Cardiac muscle cell (in vitro differentiated cells and primary cell): ENCODE data around the genes PHLDA2 and CARS1.

DNA sequence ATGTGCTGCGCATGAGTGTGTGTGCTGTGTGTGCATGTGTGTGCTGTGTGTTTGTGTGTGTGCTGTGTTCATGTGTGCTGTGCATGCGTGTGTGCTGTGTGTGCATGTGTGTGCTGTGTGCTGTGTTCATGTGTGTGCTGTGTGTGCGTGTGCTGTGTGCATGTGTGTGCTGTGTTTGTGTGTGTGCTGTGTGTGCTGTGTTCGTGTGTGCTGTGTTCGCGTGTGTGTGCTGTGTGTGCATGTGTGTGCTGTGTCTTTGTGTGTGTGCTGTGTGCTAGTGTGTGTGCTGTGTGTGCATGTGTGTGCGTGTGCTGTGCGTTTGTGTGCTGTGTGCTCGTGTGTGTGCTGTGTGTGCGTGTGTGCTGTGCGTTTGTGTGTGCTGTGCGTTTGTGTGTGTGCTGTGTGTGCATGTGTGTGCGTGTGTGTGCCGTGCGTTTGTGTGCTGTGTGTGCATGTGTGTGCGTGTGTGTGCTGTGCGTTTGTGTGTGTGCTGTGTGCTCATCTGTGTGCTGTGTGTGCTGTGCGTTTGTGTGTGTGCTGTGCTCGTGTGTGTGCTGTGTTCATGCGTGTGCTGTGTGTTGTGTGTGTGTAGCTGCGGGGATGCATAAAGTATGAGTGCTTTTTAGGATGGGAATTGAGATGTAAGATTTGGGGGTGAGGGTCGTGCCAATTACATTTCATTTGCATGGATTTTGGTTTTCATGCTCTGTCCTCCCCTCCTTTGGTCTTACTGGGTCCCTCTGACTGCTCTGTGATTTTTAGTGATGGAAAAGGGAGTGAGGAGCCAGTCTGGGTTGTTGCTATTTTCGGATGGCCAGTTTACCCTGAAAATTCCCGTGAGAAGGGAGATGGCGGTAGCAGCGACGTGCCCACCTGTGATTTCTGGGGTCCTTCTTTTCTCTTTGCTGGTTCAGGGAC is 7.4 kb downstream of the IGF2 start:
- RAMPAGE, long total RNA = no peak
- RRBS = no CpG with 5 or more reads among the region's 27 CpGs

GRCh38 chr11:2210859-2211691 is 39.5 kb upstream of the TH start:
- RAMPAGE, long total RNA = no peak
- RRBS = 52% methylated on average over 2 of the region's 21 CpGs

- RAMPAGE, long total RNA = no peak
- RRBS = 2% methylated on average over 28 of the region's 119 CpGs
Measured at GRCh38 chr11:2268745-2269846, 1.3 kb downstream of the ASCL2 start.

GRCh38 chr11:2375084-2375944 is 1.8 kb upstream of the CD81 start:
- RAMPAGE, long total RNA = no peak
- RRBS = no CpG with 5 or more reads among the region's 10 CpGs

DNA sequence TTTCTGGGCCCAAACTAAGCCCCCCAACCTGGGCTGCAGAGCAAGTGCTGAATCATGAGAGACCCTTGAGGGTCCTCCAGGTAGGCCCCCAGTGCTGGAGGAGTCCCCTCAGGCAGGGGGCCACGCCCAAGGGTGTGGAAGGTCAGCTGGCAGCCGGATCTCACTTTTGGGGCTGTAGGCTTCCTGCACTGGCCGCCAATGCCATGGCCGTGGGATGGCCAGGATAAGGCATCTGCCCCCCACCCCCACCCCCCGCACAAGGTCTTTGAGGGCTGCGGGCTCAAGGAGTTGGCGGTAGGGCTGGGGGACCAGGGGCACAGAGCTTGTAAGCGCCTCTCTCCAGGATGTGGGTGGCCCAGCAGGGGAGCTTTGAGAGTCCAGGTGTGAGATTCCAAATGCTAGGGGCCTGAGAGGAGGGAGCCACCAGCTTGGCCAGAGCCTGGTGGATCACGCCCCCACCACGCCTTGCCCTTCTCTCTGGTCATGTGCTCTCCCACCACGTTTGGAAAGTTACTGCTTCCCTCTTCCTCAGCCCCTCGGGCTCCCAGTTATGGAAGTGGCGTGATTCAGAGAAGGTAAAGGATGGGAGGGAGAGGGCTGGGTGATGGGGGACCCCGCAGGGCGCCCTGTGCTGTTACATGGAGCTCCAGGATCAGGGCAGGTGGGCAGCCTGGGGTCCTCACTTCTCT is 5.0 kb downstream of the CD81 start:
- RAMPAGE, long total RNA = no peak
- RRBS = no CpG with 5 or more reads among the region's 15 CpGs

DNA sequence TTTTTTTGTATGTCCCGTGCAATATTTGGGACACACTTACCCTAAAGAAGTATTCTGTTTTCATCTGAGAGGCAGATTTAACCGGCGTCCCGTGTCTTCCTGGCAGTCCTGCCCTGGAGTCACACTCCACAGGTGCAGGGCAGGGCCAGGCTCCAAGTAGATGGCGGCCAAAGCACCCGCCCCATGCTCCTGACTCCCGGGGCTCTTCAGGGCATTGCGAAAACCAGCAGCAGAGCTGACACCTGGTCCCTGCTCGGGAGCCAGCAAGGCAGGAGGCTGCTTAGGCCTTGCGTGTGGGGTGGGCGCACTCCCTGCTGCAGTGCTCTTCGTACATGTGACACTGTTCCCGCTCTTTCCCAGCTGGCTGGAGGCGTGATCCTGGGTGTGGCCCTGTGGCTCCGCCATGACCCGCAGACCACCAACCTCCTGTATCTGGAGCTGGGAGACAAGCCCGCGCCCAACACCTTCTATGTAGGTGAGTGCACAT is 10.5 kb upstream of the TSSC4 start:
- RAMPAGE, long total RNA = no peak
- RRBS = 73% methylated on average over 6 of the region's 18 CpGs

DNA sequence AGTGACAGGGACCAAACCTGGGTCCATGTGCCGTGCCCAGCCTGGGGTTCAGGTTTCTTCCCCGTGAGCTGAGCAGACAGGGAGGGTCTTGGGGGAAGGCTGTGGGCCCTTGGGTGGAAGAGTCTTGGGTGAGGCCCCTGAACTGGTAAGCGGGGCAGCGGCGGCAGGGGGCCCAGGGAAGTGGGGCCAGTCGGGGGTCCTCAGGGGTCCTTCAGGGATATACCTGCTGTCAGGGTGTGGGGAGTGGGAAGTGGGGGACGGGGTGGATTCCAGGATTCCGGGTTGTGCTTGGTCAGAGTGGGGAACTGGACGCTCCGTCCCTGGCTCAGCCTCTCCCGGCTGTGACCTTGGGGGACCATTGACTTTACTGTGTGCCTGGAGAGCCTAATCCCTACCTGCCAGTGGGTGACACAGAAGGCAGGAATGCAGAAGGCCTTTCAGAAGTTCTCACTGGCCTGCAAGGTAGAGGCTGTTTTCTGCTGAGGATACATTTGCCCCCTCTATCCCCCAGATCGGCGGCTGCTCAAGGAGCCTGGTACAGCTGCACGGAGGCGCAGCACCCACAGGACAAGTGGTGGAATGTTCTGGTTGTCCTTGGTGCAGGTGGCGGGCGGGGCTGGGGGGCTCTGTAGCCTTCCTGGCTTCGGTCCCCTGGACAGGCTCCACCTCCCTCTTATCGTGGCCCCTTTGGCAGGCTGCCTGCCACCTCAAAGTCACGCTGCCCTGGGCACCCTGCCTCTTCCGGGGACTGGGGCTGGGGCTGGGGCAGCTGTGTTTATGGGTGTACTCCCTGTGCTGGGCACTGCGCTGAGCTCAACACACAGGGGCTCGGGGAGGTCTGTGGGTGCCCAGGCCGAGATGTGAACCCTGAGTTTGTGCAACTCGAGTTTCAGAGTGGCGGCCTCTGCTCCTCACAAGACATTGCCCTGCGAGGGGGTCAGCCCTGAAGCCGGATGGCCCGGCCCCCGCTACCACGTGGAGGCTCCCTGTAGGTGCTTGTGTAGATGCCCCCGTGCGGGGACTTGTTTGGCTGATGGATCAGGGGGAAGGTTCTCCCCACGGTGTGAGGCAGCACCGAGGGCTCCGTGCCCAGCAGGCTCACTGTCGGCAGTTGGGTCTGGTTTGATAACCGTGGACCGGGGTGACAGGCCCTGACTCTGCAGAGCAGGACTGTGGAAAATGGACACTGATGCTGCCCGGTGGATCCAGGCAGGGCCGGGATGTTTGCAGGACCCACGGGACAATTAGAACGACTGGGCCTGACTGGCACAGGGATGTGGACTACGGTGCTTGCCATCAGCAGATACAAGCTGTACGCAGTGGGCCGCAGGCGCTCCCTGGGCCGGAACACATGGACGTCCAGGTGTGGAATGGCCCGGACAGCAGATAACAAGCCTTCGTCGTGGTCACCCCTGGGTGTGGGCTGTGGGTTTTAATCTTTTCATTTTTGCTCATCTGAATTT is 18.6 kb downstream of the KCNQ1 start:
- RAMPAGE, long total RNA = no peak
- RRBS = 75% methylated on average over 6 of the region's 52 CpGs

- RAMPAGE, long total RNA = no peak
- RRBS = no CpG with 5 or more reads among the region's 3 CpGs
Measured at GRCh38 chr11:2662945-2663684, 218.3 kb downstream of the KCNQ1 start.

DNA sequence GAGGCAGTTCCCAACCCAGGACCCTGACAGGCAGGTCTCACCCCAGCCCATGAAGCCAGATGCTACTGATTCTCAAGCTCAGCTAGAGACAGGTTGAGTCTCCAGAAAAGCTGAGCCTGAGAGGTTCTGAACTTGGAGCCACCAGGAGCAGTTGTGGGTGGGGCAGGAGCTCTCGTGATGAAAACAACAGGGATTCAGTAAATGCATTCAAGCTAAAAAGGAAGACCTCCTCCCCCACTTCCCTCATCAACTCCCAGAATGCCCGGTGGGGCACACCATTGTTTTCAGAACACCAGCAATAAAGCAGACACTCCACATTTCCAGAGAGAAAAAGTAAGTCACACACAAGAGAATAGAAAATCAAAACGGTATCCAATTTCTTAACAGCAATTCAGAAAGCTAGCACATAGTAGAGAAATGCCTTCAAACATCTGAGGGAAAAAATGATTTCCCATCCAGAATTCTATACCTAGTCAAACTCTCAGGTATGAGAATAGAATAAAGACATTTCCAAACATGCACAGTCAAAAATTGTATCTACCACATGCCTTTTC is 56.9 kb downstream of the CDKN1C start:
- RAMPAGE, long total RNA = no peak
- RRBS = no CpG with 5 or more reads among the region's 3 CpGs

GRCh38 chr11:2862069-2863358 is 23.1 kb downstream of the CDKN1C start:
- RAMPAGE, long total RNA = no peak
- RRBS = 15% methylated on average over 45 of the region's 117 CpGs

DNA sequence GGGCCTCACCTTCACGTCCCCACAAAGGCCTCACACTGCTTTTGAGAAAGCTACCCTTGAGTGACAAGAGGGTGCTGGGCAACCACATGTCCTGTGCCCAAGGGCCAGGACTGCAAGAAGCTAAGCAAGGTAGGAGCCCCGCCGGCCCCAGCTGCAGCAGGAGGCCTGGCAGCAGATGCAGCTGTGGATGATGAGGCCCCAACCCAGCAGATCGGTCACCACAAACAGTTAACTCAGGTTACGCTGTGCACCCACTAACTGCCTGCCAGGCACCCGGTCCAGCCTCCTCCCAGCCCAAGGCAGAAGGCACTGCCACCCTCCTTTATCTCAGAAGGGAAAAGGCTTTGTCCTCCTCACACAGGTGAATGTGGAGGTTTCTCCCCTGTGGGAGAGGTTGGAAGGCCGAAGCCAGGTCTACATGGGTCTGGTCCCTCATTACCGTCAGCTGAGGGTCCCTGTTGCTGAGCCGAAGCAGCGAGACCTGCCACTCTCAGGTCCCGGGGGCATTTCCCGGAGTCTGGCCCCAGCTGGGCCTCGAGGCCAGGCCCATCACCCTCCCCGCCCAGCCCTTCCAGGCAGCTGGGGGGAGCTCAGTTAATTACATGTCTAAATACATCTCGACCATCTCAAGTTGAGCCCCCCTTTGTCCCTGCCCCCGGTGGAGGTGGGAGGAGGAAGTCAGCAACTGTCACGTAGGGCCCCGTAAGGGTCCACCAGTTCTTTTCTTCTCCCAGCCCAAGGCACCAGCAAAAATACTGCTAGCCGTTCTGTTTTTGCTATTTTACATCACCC is 3.8 kb downstream of the CDKN1C start:
- RAMPAGE, long total RNA = no peak
- RRBS = no CpG with 5 or more reads among the region's 19 CpGs

GRCh38 chr11:2898330-2899339 is 3.4 kb upstream of the SLC22A18 start:
- RAMPAGE, long total RNA = no peak
- RRBS = no CpG with 5 or more reads among the region's 17 CpGs

DNA sequence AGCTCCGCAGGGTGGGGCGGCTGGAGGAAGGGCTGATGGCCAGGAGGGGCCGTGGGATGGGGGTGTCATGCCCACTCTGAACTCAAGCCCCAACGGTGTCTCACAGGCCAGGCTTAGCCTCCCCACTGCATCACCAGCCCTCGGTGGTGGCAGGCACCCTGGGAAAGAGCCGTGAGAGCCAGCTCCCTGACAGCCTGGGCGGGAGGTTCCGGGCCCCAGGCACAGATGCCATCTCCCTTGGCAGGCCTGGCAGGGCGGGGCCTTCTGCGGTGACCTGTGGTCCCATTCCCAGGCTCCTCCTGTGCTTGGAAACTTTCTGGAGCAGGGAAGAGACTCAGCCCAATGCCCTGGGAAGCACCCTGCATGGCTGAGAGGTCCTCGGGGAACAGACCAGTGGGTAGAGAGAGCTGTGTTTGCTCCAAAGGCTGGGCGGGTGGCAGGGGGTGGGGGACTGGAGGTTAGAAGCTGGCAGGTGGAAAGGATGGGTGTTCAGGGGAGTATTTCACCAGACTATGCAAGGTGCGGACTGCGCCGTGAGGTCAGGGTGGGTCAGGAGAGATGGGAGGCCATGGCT is 4.8 kb downstream of the PHLDA2 start:
- RAMPAGE, long total RNA = no peak
- RRBS = no CpG with 5 or more reads among the region's 15 CpGs

DNA sequence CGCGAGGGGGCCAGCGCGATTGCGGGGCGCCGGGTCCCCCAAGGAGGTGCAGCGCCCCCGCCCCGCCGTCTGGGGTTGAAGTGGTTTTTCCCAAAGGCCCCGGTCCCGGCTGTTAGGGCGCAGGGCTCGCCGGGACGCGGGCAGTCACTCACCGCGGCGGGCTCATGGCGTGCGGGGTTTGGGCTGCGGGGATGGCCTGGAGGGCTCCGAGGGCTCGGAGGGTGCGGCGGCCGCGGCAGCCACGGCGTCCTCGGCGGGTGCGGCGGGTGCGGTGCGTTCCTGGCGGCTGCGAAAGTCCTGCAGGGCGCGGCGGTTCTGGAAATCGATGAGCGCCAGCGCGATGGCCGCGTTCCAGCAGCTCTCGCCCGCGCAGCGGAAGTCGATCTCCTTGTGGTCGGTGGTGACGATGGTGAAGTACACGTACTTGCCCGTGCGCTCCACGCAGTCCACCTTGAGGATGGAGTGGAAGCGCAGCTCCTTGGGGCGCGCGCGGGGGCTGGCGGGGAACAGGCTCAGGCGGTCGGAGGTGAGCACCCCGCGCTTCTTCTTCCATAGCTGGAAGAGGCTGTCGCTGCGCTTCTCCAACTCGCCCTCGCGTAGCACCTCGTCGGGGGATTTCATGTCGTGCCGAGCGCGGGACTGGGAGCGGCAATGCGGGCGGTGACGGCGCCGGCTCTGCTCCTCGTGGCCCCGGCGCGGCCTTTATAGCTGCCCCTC is at the start of gene PHLDA2:
PHLDA2 (minus strand) TSS at position 677 of the 717 bp plus-strand sequence.
- RAMPAGE, long total RNA = no peak
- RRBS = 3% methylated on average over 15 of the region's 91 CpGs

DNA sequence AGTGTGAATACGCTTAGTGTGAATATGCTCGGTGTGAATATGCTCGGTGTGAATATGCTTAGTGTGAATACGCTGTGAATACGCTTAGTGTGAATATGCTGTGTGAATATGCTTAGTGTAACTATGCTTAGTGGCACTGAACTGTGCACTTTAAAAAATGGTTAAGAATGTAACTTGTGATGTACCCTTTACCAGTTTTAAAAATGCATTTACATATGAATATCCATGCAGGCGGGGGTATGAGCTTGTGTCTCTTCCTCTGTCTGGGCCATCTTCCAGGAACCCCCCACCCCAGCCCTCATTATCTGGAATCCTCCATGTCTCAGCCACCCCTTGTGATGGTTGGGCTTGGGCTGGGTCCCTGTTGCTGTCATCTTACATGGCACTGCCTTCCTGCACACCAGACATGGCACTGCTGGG is 9.6 kb upstream of the PHLDA2 start:
- RAMPAGE, long total RNA = no peak
- RRBS = no CpG with 5 or more reads among the region's 6 CpGs

DNA sequence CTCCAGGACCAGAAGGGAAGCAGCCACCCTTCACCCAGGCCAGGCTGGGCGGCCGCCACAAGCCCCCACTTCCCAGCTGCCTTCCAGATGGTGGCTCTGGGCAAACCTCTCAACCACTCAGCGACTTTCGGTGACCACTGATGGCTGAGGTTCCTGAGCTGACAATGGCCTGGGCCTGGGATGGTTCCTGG is 13.6 kb upstream of the PHLDA2 start:
- RAMPAGE, long total RNA = no peak
- RRBS = no CpG with 5 or more reads among the region's 4 CpGs

GRCh38 chr11:2968082-2968281 is 24.1 kb downstream of the NAP1L4 start:
- RAMPAGE, long total RNA = no peak
- RRBS = no CpG with 5 or more reads among the region's 3 CpGs

DNA sequence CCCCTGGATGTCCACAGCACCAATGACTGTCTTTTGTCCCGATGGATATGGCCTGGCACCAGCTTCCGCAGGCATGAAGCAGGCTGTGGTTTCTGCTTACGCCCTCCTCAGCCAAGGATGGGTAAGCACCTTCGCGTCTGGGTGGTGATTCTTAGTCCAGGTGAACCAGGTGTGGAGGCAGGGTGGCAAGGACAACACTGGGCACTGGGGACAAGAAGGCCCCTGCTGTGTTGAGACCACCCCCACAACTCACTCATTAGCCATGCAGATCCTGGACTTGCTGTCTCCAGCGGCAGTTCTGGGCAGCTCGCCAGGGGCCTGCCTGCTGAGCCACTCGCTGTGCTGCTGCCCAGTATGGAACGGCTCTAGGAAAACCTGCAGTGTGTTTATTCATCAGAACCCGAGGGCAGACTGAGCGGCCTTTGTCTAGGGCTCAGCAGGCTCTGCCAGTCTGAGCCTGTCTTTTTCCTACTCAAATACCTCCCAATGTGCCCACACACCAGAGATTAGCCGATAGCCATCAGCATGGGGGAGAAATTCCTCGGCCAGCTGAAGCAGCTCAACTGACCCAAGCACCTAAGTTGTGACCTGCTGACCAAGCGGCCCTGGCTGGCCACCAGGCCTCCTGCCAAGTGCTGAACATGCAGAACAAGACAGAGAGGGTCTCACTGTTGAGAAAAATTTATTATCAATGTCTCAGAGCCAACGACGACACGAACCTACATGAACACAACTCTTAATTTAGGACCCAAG is 8.3 kb upstream of the NAP1L4 start:
- RAMPAGE, long total RNA = no peak
- RRBS = no CpG with 5 or more reads among the region's 17 CpGs

DNA sequence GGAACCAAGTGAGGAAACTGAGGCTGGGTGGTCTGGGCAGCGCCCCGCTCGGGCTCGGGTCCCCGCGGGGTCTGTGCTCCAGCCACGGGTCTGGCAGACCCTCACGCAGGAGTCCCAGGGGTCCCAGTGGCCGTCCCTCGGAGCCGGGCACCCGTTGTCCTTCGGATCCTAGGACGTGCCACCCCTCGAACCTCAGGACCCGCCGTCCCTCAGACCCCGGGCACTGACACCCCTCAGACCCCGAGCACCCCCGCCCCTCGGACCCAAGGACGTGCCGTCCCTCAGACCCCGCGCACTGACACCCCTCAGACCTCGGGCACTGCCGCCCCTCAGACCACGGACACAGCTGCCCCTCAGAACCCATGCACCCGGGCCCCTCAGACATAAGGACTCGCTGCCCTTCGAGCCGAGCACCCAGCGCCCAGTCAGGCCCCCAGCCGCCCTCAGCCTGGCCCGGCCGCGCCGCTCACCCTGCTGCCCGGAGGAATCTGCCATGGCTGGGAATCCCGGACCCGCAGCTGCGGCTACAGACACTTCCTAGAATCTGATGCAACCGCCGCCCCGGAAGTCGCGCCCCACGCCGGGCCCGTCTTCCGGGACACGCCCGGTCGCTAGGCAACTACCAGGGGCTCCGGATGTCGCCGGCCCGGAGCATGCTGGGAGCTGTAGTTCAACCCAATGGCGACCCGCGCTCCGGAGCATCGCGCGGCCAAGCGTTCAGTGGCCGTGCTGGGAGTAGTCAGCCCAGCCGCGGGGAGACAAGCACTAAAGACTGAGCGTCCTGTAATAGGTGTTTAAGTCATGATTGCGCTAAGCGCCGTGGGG is at the start of gene CARS1:
CARS1 (minus strand) TSS at position 551 of the 825 bp plus-strand sequence.
- RAMPAGE, long total RNA = no peak
- RRBS = 2% methylated on average over 24 of the region's 73 CpGs

GRCh38 chr11:3069370-3069778 is 12.2 kb upstream of the CARS1 start:
- RAMPAGE, long total RNA = no peak
- RRBS = no CpG with 5 or more reads among the region's 8 CpGs